ENCODE measurements around a stretch of chr16.

DNA sequence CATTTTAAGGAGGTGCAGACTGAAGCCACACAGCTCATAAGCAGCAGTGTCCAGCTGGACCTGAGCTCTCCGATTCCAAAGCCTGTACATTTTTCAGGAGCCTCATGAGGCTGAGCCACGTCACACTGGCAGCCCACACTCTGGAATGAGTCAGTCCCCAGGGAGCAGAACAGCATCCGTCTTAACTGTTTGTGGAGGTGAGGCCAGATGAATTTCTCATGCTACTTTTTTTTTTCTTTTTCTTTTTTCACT is 116.1 kb downstream of the C16orf95 start:
- RRBS: no CpG with 5 or more reads among the region's 3 CpGs

- RRBS: no CpG with 5 or more reads among the region's 13 CpGs
Measured at GRCh38 chr16:87326175-87326805, 9.1 kb upstream of the C16orf95 start.

DNA sequence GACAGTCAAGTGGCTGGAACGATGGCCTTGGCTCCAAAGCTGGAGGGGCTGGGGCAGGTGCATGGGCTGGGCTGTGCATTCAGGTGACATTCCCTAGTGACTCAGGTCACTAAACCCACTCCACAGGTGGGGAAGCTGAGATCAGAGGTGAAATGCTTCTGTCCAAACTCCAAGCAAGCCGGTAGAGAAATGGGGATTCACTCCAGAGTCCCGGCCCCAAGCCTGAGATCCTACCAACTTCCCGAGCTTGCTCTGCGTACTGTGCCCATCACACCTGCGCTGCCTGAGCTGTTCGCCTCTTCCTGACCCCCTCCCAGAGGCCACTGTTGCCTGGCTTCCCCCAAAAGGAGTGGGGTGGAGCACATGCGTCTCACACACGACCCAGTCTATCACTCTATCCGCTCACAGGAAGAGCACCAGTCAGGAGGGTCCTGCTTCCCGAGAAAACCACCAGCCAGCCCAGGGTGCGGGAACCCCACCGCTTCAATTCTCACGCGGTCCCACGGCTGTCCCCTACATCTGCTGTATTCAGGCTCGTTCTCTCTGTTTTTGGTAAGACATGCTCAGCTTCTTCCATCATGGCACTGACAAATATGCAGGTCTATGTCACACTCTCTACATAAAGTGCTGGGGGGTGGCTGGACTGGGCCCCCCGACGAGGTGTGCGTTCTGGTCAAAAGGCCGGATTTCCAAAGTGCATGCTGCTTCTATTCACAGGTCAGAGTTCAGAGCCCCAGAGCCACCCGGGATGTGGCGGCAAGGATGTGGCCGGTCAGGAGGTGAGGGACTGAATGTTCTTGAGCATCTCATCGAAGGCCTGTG is 13.5 kb upstream of the C16orf95 start:
- RRBS: 58% methylated on average over 4 of the region's 25 CpGs

- RRBS: 94% methylated on average over 5 of the region's 50 CpGs
Measured at GRCh38 chr16:87342679-87343920, 25.9 kb upstream of the C16orf95 start.

- RRBS: no CpG with 5 or more reads among the region's 8 CpGs
Measured at GRCh38 chr16:87402767-87403313, 10.7 kb downstream of the MAP1LC3B start.

DNA sequence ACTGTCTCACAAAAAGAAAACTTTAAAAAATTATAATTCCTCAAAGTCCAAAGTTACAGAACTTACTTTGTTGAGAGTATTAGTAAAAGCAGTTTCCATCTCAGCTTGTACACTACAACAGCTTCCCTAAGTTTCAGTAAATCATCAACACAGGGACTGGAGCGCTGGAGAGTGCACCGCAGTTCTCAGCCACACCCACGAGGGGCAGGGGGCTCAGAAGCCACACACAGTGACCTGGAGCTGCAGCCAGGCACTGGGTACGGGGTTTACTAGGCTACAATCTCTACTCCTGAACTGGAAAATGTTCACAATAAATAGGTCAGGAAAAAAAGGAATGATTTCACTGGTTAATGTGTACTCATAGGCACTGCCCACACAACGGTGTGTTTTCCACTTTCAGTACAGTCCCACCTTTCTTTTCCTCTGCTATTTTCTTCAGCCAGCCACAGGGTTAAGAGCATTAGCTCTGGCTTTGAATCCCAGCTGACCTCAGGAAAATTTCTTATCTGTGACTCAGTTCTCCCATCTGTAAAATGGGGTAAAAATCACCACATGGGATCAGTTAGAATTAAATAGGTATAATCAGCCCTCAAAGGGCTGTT is 35.8 kb downstream of the ZCCHC14 start:
- RRBS: no CpG with 5 or more reads among the region's 5 CpGs

GRCh38 chr16:87487103-87488047 is 5.4 kb downstream of the ZCCHC14 start:
- RRBS: no CpG with 5 or more reads among the region's 28 CpGs

GRCh38 chr16:87497095-87497738 is 4.4 kb upstream of the ZCCHC14 start:
- RRBS: 50% methylated on average over 1 of the region's 17 CpGs

GRCh38 chr16:87561051-87561294 is 41.3 kb upstream of the JPH3 start:
- RRBS: no CpG with 5 or more reads among the region's 4 CpGs

DNA sequence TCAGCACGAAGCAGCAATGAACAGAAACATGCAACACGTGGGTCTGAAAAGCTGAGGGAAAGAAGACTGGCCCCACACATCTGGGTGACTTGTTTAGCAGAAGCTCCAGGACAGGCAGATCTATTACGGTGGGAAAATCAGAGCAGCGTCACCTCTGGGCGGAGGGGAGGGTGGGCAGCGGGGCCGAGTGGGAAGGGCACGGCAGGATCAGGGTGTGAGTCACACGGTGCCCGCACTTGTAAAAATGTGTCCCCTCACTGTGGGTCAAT is 40.8 kb downstream of the KLHDC4 start:
- RRBS: no CpG with 5 or more reads among the region's 10 CpGs

- RRBS: no CpG with 5 or more reads among the region's 36 CpGs
Measured at GRCh38 chr16:87766182-87766850, 530 bp upstream of the KLHDC4 start.

- RRBS: no CpG with 5 or more reads among the region's 23 CpGs
Measured at GRCh38 chr16:87789543-87790383, 24.0 kb upstream of the KLHDC4 start.

DNA sequence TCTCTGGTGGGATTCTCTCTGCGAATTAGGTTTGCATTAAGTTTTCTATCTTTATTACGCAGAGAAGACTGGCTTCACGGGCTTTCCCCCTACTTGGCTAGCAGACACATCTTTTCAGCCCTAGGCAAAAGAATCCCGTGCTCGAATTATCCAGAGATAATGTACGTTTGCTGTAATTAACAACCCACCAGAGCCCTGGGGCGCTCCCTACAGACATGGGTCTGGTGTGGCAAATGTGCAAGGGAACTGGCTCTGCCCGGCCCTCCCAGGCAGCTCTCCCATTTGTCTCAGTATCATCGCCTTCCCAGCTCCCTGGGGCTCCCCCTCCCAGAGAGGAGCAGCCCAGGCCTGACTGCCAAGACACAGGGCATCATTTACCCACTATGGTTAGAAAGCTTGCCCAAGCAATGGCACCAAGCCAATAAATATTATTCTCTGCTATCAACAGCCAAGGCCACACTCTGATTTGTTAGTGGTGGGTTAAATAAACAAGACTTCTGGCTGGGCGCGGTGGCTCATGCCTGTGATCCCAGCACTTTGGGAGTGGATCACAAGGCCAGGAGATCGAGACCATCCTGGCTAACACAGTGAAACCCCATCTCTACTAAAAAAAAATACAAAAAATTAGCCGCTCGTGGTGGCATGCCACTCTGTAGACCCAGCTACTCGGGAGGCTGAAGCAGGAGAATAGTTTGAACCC is 24.8 kb upstream of the KLHDC4 start:
- RRBS: no CpG with 5 or more reads among the region's 15 CpGs

DNA sequence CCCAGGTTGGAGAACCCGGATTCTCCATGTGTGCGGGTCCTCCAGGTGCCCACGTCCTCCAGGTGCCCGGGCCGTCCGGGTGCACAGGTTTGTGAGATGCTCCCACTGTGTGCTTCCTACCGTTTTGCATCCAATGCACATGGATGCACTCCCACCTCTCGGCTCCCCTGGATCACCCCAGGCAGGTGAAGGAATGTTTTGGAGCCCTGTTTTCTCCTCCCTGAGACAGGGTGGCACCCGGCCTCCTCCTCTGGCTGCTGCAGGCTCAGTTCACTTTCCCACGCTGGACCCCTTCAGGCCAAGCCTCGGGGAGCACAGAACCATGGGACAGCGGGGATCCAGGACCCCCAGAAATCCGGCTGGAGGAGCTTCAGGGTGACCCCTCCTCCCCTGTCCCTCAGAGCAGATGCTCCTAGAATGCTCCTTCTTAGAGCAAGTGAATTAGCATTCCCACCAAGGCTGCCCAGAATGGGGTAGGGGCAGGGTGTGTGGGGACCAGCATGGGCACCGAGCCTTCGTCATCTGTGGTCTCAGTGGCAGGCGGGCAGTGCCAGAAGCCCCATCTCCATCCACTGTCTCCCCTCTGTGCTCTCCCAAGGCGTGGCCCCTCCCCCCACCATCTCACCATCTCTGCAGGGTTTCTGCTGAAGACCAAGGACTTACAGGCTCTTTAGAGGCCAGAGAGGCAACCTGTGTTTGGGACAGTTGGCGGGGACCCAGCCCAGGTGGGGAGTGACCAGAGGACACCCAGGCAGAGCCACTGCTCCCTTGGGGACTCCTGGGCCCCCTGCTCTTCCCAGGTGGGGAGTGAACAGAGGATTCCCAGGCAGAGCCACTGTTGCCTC is 45.5 kb downstream of the SLC7A5 start:
- RRBS: 79% methylated on average over 4 of the region's 18 CpGs

GRCh38 chr16:87840155-87840466 is 29.2 kb downstream of the SLC7A5 start:
- RRBS: no CpG with 5 or more reads among the region's 15 CpGs

DNA sequence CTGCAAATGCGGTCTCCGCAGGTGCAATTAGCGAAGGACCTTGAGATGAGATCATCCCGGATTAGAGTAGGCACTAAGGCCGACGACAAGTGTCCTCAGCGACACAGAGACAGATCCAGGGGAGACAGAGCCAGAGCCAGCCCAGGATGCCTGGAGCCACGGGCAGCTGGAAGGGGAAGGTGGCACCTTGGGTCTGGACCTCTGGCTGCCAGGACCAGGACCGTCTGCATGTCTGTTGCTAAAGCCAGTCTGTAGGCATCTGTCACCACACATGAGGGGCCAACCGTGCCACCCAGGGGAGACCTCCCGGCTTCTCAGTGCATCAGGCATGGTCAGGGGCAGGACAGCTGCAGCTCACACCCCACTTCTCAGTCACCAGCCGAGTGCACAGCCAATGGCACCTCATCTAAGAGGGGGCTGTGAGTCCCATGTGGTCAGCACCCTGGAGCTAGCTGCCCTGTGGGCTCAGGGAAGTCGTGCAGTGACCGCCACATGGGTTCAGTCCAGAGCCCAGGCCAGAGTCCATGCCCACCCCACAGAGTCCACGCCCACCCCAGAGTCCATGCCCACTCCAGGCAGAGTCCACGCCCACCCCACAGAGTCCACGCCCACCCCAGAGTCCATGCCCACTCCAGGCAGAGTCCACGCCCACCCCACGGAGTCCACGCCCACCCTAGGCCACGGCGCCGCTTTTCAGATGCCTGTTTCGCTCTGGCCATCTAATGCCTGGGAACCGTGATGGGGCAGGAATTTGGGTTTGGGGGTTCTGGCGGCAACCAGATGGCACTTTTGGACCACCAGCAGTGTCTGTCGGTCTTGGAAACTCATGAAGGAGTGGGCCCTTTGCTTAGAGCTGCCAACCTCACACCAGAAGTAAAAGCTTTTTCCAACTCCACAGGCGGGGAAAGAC is 24.2 kb downstream of the SLC7A5 start:
- RRBS: 92% methylated on average over 2 of the region's 28 CpGs

DNA sequence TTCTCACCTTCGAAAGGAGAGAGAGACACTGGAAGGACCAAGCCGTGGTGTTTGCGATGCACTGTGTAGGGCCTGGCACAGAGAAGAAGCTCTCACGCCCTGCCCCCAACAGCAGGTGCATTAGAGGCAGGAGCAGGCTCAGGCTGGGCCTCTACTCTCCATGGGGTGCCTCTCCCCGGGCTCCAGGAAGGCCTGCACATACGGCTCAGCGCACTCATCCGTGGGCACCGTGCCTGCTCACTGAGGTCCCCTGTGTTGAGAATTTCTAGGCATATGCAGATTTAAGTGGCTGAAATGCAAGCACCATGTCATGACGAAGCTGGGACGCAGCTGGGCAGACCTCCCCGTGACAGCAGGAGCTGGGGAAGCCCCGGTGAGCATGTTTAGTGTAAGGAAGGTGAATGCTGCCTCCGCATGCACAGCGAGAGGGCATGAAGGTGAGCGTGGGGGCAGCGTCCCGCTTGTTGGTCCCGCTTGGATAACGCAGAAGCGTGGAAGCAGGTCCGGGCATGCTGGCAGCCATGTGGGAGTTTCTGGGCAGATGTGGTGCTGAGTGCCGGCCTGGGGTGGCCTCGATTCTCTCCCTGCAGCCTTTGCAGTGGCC is 11.9 kb downstream of the CA5A start:
- RRBS: 18% methylated on average over 2 of the region's 24 CpGs

GRCh38 chr16:88027173-88027862 is 76.1 kb downstream of the BANP start:
- RRBS: no CpG with 5 or more reads among the region's 43 CpGs

- RRBS: no CpG with 5 or more reads among the region's 27 CpGs
Measured at GRCh38 chr16:88045699-88046497, 94.7 kb downstream of the BANP start.

DNA sequence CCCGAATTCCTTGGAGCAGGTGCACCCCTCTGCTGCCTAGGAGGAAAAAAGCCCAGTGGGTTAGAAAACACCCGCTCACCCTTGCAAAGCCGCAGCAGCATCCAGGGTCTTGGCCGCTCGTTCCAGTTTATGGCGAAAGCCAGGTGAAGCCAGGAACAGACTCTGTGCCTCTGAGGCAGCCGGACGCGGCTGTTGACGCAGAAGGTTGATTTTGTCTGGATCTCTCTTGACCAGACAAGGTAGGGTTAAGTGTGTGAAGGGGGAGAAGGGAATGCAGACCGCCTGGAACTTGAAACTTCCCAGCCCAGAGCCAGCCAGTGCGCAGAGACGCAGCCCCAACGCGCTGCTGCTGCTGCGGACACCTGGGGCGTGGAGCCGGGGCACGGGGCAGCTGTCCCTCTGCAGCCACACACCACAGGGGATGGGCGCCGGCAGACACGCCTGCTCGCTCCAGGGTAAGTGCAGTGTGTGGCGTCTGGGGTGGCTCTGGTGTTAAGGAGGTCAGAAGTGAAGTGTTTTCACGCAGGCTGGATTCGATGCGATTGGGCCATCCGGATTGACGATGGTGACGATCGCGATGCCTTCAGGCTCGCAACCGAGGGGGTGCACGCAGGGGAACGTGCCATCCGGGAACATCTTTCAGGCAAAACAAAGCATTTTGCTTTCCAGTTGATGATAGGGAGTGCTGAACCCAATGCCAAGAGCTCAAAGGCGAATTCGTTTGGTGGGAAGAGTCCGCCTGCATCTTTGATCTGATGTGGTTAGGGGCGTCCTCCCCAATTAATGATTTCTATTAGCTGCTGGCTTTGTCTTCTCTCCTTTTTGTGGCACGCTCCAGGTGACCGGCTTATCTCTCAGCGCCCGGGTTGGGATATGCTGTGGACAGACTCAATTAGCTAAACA is 149.6 kb downstream of the BANP start:
- RRBS: 9% methylated on average over 8 of the region's 45 CpGs

Measured in UCH-1 (cell line).